NT2/D1 (cell line): ENCODE measurements around a stretch of chr22.

DNA sequence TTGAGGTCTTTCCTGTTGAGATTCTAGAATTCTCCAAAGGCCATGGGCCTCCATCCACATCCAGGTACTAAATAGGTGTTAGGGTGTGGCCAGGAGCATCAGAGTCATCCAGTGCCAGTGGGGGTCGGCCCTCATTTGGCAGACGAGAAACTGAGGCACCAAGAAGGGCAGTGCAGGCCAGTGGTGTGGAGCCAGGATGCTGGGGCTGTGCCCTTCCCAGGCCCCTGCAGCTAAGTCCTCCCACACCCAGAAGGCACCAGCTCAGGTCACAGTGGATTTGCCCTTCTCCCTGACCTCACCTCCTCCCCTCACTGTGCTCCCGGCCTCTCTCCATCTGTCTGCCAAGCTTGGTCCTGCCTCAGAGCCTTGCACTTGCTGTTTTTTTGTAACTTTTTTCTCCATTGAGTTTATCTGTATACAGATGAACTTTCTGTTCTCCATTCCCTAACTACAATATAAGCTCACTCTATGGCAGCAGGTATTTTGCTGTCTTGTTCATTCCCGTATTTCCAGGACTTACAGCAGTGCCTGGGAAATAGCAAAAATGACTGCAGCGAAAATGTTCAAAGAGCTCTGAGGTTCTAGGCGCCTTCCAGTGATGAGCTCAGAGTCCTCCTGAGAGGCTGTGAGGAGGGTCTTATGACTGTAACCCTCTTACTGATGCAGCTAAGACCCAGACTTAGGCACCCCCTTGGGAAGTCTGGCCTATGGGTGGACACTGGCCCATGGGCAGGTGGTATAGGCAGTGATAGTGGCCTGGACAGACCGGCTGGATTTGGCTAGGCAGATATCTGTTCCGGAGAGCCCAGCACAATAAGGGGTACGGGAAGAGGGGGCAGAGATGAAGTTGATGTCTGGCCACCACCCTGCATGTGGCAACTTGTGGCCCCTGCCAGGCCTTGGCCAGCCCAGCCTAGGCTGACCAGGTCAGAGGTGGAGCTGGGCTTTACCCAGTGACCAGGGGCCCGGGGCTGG lies 4.4 kb downstream of the ATF4 start:
- RRBS, 2 experiments, result no CpG with 5 or more reads among the region's 10 CpGs

- RRBS, 2 experiments, result no CpG with 5 or more reads among the region's 12 CpGs
Observed at GRCh38 chr22:39634335-39635135, 64.0 kb downstream of the CACNA1I start.

DNA sequence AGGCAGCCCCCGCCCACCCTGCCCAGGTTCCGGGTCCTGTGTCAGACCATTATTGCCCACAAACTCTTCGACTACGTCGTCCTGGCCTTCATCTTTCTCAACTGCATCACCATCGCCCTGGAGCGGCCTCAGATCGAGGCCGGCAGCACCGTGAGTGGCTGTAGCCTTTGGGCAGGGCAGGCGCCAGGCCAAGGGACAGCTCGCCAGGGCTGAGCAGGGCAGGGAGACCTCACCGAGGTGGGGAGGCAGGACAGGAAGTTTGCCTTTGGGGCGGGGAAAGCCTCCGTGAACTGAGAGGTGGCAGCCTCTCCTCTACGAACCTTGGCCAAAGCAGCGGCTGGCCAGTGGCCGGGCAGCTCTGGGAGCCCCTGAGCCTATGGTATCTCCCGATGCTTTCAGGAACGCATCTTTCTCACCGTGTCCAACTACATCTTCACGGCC lies 93.2 kb downstream of the CACNA1I start:
- RRBS, 2 experiments, result 100% methylated on average over 4 of the region's 22 CpGs; no CpG with 5 or more reads in 1 of the 2 experiments

DNA sequence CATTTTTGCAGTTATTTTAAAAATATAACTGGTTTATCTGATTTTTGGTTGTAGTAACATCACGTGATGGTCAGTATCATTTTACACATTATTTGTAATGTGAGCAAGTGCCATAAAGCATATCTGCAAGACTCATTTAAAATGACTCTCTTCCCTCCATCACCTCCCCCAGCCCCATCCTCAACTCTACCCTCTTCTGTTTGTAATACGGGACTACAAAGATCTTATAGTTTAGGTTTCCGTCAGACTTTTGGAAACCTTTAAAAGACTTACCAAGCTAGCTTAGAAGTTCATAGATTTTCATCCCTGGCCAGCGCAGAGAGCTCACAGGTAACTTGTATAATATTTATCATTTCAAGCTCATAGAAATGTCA lies 10.3 kb downstream of the GRAP2 start:
- RRBS, 2 experiments, result no CpG with 5 or more reads among the region's 4 CpGs

GRCh38 chr22:39991251-39991622 lies 3.5 kb upstream of the FAM83F start:
- RRBS, 2 experiments, result no CpG with 5 or more reads among the region's 7 CpGs

DNA sequence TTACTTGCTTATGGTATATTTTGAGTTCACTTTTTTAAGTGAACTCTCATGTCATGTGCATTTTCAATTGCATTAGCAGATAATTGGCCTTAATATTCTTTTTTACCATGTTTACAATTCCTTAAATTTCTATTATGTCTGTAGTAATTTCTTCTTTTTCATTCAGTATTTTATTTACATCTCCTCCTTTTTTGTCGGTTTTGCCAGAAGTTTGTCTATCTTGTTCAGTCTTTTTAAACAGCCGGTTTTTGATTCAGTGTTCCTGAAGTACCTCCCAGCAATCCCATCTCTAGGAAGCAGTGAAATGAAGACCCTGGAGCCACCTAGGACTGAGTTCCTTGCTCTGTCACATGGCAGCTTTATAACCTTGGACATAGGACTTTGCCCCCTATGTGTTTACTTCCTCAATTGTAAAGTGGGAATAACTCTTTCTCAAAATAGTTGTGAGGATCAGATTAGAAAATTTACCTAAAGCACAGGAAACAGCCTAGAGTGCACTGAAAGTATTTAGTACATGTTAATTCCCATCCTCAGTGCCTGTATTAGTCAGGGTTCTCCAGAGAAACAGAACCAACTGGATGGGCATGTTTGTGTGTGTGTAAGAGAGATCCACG lies 19.8 kb downstream of the FAM83F start:
- RRBS, 2 experiments, result no CpG with 5 or more reads among the region's 3 CpGs

DNA sequence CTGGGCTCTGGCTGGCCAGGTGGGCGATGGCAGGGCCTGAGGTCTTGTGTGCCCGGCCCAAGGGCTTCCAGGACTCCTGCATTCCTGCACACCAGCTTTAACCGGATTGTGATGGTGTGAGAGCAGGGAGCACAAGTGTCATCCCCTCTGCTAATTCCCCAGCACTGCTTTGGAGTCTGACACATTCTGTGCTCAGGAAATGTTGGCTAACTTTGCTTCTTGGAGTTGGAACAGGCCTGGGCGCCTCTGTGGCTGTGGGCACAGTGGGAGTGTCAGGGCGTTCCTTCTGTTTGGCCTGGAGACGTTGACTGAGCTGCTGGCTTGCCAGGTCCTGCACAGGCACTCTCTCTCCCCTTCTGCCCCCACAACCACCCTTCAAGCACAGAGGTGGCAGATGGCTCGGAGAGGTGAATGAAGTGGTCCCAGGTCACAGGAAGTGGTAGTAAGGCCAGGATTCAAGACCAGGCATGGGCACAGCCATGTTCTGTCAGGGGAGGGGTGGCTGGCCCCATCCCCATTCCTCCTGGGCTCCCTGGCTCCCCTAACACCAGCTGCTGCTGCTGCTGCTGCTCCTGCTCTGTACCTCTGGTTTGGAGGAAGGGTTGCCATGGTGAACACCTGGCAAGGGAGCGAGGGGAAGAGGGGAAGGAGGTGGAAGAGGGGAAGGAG lies 28.2 kb downstream of the FAM83F start:
- RRBS, 2 experiments, result no CpG with 5 or more reads among the region's 8 CpGs

DNA sequence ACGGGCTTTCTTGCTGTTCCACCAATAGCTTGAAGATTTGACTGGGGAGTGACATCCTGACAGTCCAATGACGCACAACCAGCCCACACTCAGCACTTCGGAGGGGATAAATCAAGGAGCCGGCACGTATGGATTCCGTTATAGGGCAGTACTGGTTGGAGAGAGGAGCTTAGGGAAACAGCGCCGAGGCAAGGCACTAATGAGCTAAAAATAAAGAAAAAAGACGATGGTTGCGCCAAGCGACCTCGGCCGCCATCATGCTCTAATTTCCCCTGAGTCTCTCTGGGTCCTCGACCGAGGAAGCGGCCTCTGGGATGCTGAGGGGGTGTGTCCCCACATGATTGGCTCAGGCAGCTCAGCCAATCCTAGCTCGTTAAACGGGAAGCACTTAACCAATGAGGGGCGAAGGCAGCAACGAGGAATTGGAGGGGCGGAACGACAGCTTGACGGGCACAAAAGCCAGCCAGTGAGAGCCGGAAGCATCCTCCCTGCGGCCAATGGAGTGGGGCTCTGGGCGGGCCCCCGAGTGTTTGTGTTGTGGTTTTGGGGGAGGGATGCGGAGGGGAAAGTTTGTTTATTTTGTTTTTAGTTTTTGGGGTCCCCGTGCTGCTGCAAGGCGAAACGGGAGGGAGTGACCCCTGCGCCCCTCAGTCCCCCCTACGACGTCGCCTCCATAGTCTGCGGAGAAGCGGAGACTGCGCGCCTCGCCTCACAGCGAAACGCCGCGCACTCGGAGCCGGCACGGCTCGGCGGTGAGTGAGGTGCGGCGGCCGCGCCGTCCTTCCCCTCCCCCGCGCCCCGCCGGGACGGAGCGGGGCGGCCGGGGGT lies 49.7 kb downstream of the FAM83F start:
- RRBS, 2 experiments, result under 1 to 3% methylated on average over 13 of the region's 62 CpGs

DNA sequence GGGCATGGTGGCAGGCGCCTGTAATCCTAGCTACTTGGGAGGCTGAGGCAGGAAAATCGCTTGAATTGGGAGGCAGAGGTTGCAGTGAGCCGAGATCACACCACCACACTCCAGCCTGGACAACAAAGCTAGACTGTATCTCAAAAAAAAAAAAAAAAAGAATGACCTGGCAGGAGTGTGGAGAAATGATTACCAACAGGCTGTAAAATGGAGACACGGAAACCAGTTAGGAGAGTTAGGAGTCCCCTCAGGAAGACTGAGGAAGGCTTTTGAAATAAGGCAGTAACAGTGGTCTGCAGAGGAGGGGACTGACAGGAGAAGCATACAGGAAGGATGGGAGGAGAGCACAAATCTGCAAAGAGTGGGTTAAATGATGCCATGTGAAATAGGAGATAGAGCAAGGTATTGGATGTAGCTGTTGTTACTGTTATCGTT lies 39.9 kb upstream of the TNRC6B start:
- RRBS, 2 experiments, result no CpG with 5 or more reads among the region's 5 CpGs

DNA sequence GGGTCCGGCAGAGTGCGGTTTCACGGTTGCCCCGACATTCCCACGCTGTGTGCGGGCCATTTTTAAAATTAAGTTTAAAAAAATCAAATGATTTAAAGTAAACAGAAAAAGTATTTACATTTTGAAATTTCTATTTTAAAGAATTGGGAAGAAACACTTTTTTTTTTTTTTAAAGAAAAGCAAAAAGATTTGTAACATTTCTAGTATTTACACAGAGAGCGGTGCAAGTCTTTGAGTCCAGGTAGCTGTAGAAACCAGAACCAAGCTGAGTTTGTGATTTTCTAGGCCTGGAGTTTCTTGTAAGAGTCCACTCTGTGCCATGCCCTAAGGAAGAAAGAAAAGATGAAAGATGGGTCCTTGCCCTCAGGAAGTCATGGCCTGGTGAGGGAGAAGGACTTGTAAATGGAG lies 82.3 kb downstream of the TNRC6B start:
- RRBS, 2 experiments, result no CpG with 5 or more reads among the region's 7 CpGs

DNA sequence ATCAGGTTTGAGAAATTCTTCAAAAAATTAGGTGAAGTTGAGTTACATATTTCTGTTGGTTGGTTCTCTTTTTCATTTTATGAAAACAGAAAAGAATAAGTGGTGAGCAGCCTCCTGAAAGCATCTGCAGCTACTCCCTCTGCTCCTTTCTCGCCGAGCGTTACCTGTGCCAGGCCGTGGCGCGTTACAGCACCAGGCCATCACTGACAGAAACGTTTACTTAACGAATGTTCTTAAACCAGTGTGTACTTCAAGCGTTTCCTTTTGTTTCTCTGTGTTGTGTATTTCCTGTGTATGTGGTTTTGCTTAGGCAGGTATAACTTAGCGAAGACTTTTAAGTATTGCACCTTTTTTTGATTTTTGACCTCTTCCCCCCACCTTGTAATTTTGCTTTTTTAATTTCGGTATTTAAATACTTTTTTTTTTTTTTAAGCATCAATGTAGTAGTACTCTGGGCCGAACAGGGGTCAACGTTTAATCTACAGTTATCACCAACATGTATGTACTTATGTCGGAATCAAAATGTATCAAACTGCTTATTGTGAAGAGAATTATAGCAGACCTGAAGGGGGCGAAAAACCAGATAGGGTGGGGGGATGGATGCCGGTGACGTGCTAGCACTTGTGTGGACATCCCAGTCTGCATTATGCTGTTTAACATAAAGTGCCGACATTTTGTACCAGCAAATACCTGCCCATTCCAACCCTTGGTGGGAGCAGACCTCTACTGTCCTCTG lies 21.7 kb upstream of the ADSL start:
- RRBS, 2 experiments, result no CpG with 5 or more reads among the region's 18 CpGs

- RRBS, 2 experiments, result no CpG with 5 or more reads among the region's 5 CpGs
Observed at GRCh38 chr22:40414639-40415195, 44.3 kb downstream of the SGSM3 start.

DNA sequence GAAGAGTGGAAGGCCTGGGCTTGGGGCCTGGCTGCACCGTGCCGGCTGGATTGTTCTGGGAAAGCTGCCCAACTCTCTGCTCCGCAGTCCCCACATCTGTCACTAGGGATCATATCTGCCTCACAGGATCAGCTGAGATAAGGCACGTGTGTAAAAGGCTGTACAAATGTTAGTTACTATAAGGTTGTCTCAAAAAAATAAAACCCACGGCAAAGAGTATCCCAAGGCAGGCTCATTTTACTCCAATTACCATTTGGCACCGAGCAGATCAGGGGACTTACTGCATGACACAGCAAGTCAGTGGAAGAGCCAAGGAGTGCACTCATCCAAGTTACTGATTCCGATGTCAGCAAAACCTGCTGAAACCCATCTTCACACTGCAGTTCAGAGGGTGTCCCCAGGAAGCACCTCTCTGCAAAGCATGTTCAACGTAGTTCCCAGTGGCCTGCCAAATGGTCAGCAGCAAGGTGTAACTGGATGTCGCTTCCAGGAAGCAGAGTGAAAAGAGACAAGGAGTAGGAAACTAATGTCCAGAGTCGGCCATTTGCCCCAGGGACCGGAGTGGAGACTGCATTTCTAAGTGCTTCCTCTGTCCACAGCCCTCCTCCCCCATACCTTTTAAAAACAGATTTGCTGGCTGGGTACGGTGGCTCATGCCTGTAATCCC lies 18.2 kb upstream of the MRTFA start:
- RRBS, 2 experiments, result no CpG with 5 or more reads among the region's 12 CpGs

GRCh38 chr22:41048714-41049758 lies 43.4 kb upstream of the EP300 start:
- RRBS, 2 experiments, result 79 to 91% methylated on average over 2 to 3 of the region's 32 CpGs

DNA sequence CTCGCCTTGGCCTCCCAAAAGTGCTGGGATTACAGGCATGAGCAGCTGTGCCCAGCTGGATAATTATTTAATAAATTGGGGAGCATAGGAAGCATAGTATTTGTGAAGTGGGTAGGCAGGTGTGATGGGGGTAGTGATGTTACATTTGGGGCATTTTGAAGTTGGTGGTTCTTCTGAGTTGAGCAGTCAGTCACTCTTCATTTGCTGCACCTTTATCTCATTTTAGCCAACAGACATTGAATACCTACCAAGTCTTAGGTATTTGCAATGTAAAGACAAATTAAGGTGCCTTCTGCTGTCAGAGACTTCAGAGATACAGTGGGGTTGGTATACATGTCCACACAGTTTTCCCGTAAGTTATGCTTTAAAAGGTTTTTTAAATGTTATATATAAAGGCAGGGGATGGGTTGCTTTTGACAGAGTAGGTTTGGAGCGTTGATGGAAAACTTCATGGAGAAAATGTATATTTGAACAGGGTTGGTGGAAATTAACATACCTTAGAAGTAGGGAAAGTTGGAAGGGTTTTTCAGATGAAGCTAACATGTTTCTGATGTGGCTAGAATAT lies 10.8 kb downstream of the EP300 start:
- RRBS, 2 experiments, result no CpG with 5 or more reads among the region's 3 CpGs

GRCh38 chr22:41160431-41160848 lies 44.7 kb upstream of the L3MBTL2 start:
- RRBS, 2 experiments, result no CpG with 5 or more reads among the region's 8 CpGs

- RRBS, 2 experiments, result no CpG with 5 or more reads among the region's 6 CpGs
Observed at GRCh38 chr22:41223227-41223797, 17.4 kb downstream of the CHADL start.

GRCh38 chr22:41258625-41259332 lies 18.0 kb upstream of the CHADL start:
- RRBS, 2 experiments, result no CpG with 5 or more reads among the region's 18 CpGs

- RRBS, 2 experiments, result no CpG with 5 or more reads among the region's 20 CpGs
Observed at GRCh38 chr22:41260687-41261520, 20.2 kb upstream of the CHADL start.

DNA sequence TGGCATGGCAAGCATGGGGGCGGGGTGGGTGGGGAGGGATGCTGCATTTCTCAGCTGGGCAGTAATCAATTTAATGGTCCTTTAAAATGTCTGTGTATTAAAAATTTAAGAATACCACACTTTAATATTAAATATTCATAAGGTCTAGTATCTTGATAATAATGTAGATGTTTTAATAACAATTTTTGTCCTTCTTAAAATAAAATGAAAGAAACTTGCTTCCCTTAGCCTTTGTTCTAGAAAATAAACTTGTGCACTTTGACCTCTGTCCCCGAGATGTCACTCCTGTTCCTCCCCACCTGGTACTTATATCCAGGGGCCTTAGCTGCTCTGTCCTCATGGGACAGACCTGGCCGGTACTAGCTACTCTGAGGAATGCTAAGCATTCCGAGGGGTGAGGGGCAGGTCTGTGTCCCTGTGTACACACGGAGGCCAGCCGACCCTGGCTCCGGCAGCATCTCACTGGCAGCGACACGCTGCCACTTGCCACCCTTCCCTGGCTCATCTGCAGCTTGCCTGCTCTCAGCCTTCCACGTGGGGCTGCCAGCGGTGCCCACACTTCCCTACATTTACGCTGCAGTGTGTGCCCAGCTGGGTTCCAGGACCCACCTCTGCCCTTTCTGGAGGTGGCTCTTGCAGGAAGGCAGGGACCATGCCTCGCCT lies 21.7 kb upstream of the TEF start:
- RRBS, 2 experiments, result 30 to 43% methylated on average over 5 of the region's 13 CpGs